Kidney epithelial cell (primary cell): ENCODE measurements around a stretch of chr7.

GRCh38 chr7:151461814-151462398, 22.0 kb upstream of the CRYGN start:
- RAMPAGE, long total RNA: no peak
- RRBS: no CpG with 5 or more reads among the region's 4 CpGs

- RAMPAGE, long total RNA: start-site peak on the minus strand at chr7:151519602-151519662, 683 and 184 reads in 2 replicates
- RRBS: 1% methylated on average over 46 of the region's 135 CpGs
Observed at GRCh38 chr7:151518732-151519822, 618 bp downstream of the RHEB start.

- RAMPAGE, long total RNA: no peak
- RRBS: under 1% methylated on average over 17 of the region's 52 CpGs
Observed at GRCh38 chr7:151631459-151632053, 111.9 kb upstream of the RHEB start.

DNA sequence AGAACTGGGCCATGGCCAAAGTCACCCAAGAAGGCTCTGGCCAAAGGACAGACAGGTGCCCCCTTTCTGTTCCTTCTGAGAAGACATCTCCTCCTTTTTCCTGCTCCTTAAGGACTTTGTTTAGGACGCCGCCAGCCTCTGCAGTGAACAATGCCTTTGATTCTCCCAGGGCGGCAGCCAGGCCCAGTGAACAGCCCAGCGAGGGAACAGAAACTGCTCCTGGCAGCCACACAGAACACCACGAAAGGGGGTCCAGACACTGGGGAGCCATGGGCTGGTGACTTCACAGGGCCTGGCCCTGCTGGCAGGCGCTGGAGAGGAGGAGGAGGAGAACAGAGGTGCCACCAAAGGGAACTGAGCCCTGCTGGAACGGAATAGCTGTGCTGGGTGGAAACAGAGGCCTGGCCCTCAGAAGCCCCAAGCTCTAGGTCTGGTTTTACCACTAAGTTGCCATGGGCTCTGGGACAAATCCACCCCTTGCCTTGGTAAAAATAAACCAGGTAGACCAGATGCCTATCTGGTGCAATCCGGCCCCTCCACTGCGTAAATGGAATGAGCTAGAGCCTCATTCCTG, 163.3 kb upstream of the RHEB start:
- RAMPAGE, long total RNA: no peak
- RRBS: no CpG with 5 or more reads among the region's 9 CpGs

- RAMPAGE, long total RNA: no peak
- RRBS: 100% methylated on average over 1 of the region's 14 CpGs
Observed at GRCh38 chr7:151710016-151710396, 166.9 kb downstream of the PRKAG2 start.

DNA sequence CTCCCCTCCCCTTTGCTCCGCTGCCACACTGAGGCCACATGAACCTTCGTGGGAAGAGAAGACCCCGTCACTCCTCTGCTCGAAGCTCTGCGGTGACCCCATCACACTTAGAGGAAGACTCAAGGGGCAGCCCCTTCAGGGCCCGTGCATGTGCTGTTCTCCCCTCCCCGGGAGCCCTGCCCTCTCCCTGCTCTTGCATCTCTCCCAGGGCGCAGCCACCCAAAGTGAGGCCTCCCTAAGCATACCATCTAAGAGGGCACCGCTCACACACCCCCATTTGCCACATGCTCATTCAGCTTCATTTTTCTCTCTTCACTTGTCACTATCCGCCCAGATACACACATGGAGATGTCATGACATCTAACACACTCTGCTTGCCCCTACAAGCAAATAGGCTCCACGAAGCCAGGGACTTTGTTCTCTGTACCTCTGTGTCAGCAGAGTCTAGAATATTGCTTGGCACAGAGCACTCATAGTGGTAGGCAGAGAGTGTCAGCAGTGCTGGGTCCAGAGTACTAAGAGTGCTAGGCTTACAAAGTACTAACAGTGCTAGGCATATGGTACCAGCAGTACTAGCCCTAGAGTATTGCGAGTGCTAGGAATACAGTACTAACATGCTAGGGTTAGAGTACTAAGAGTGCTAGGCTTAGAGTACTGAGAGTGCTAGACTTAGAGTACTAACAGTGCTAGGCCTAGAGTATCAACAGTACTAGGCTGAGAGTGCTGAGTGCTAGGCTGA, 166.3 kb downstream of the PRKAG2 start:
- RAMPAGE, long total RNA: no peak
- RRBS: no CpG with 5 or more reads among the region's 12 CpGs

DNA sequence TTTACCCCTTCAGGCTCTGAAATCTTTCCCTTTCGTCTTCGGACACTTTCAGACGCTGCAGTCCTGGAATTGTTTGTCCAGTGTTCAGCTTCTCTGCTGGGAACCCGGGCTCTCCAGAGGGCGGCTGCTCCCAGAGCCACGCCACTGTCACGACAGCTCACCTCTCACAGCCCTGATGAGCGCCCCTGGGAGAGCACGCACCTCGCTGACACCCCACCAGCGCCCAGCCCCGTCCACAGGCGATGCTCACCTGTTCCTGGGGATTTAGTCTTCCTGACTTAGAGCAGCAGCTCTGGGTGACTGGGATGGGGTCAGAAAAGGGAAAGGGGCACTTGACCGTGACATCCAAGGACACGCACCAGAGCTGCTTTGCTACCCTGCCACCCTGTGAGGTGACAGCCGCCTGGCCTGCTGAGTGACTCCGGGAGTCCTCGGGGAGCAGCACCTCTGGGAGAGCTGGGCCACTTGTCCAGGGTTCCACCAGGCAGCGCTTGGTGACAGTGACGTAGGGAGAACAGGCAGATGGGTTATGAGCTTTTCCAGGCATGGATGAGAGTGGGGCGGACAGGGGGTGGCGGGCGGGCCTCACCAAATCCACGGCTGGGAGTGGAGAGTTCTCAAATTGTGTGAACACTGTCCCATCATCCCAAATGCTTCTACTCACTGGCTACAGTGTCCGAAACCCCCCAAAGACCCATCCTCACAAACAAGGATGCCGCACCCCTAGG, 148.2 kb downstream of the PRKAG2 start:
- RAMPAGE, long total RNA: no peak
- RRBS: no CpG with 5 or more reads among the region's 26 CpGs

DNA sequence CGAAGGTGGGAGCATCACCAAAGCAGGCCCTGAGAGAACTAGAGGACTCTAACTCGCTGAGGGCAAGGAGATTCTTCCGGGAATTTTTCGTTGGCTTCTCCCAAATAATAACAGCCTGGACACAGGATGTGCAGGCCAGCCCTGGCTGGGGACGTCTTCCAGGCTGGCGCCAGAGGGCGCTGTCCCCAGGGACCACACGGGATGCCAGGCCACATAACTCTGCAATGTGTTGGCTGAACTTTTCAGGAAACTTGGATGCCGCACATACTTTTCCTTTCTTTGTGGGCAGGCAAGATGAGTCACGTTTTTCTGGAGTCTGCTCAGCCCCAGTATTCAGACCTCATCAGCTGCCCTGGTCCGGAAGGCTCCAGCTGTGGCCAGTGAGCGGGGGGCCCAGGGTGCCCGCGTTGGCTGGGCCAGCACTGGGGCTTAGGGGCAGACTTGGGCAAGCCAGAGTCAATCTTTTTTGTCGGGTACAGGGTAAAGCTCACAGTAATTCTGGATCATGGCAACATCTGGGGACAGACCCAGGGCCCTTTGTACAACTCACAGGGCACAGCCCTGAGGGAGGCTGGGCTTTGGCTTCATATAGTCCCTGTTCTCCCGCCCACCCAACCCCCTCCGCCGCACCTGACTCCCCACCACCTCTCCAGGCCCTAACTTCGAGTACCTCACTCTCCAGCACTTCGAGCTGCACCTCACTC, 122.7 kb downstream of the PRKAG2 start:
- RAMPAGE, long total RNA: no peak
- RRBS: no CpG with 5 or more reads among the region's 20 CpGs

- RAMPAGE, long total RNA: no peak
- RRBS: 67% methylated on average over 4 of the region's 16 CpGs
Observed at GRCh38 chr7:151790824-151791489, 86.0 kb downstream of the PRKAG2 start.

GRCh38 chr7:151813911-151815133, 62.6 kb downstream of the PRKAG2 start:
- RAMPAGE, long total RNA: no peak
- RRBS: no CpG with 5 or more reads among the region's 24 CpGs

DNA sequence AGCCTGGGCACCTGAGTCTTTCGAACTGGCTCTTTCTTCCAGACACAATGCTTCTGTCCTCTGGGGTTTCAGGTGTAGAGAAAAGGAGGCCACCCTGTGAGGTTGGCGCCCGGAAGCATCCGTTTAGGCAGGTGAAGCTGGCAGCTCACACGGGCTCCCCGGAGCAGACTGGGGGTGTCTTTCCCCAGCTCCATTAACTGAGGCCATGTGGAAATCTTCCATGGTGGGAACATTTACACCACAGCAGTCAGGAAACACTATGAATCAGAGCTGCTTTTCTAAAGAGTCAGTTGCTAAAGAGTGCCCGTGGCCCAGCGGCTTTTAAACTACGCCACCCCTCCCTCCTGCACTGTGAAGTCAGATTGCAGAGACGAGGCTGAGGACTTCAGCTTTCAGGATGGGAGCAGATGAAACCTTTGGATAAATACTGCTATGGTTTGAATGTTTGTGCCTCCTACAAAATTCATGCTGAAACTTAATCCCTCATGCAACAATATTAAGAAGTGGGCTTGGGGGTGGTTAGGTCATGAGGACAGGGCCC, 29.1 kb downstream of the PRKAG2 start:
- RAMPAGE, long total RNA: no peak
- RRBS: 94% methylated on average over 4 of the region's 10 CpGs

DNA sequence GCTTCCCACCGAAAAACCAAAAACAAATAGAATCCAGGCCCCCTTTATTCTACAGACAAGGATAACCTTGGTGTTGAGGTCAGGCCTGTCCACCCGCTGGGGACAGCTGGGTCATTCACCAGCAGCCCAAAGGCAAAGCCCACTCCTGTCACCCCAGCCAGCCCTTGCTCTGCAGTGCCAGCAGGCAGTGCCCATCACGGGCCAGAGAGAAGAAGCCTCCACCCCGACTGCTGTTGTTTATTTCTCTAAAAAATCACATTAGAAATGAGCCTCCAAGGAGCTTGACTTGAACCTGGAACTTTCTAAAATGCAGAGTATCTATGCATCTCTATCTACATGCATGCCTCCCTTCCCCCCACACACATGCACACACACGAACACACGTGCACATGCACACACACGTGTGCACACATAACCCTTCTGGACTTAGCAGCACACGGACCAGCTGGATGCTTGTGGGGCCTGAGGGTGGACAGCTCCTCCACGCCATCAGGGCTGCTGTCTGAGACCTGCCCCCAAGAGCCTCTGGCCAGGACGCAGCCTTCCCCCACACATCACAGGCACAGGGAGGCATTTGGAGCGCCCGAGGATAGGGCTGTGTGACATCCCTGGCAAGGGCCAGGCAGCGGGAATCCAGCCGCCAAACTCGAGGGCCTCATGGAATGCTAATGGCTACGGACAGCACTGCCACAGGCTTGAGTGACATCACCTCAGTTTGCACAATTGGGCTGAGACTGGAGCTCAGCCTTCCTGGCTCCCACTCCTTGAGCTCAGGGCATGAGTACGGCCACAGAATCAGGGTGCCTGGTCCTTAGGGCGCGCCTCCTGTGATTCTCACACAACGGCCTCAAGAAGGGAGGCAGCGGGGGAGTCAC, 22.7 kb downstream of the PRKAG2 start:
- RAMPAGE, long total RNA: no peak
- RRBS: no CpG with 5 or more reads among the region's 21 CpGs

DNA sequence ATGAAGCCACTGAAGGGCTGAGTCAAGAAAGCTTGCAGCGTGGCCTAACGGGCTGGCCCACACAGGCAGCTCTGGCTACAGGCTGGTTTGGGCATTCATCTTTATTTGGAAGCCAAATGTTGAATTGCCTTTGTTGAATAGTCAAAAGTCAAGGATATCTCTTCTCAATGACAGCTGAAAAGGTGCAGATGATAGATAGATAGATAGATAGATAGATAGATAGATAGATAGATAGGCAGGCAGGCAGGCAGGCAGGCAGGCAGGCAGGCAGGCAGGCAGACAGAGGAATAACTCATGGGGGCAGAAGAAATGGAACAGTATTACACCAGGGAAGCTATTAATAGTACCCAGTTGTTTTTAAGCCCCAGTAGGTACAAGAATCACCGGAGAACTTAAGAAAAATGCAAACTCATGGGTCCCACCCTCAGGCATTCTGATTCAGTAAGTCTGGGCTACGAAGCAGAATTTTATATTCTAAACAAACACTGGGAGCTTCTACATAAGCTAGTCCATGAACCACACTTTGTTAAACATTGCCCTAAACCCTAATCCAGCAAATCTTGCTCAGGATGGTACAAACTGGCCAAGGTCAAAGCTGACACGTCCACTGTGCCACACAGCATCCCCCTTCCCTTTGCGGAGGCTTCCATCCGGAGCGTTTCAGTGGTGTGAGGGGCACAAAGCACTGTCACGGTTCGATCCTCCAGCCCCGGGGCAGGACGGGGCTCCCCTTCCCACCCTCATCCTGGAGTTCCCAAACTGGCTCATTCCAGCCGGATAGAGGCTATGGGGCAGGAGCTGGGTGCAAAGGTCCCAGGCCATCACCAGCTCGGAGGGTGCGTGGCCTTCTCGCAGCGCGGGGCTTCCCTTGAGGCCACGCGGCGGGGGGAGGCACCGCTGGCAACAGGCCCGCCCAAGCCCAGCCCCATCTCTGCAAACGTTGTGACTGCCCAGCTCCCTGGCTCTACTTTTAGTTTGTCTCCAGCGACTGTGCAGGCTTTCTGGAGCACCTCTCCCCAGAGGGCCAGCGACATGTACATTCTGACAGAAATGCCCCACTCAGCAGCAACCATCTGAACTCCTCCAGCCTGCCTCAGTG, 6.6 kb downstream of the PRKAG2 start:
- RAMPAGE, long total RNA: no peak
- RRBS: 44% methylated on average over 7 of the region's 26 CpGs

- RAMPAGE, long total RNA: no peak
- RRBS: no CpG with 5 or more reads among the region's 17 CpGs
Observed at GRCh38 chr7:151878003-151878359, 1.1 kb upstream of the PRKAG2 start.

- RAMPAGE, long total RNA: no peak
- RRBS: 94% methylated on average over 2 of the region's 26 CpGs
Observed at GRCh38 chr7:151925353-151926515, 30.5 kb upstream of the GALNTL5 start.

- RAMPAGE, long total RNA: no peak
- RRBS: no CpG with 5 or more reads among the region's 6 CpGs
Observed at GRCh38 chr7:152082103-152082745, 56.8 kb downstream of the GALNT11 start.

DNA sequence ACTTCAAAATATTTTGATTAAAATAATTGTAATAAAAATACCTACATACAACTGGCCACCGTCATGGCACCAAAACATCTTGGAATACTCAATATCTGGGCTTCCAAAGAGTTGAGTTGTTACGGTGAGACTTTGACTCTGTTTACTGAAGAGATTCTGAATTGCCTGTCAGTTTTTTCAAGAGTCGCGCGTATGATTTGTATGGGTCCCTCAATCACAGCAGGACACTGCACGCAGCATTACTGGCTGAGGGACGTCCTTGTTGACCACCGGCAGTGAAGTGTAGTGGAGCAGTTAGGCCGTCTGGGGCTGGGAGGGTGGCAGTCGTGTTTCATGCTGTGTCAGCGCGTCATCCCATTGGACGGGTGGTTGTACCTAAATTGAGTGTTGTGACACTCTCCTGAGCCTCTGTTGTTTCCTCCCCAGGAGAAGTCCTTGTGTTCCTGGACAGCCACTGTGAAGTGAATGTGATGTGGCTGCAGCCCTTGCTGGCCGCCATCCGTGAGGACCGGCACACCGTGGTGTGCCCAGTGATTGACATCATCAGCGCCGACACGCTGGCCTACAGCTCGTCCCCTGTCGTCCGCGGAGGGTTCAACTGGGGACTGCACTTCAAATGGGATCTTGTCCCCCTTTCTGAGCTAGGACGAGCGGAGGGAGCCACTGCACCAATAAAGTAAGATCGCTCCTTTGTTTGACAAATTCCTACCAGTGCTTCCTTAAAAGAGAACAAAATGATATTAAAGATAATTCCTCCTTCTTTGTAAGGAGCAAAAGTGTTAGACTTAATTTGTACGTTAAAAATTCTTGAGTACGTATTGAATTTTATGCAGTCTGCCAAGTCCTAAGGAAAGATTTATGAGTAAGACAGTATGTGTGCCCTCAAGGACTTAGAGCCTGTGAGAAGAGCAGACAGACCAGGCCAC, 82.4 kb downstream of the GALNT11 start:
- RAMPAGE, long total RNA: no peak
- RRBS: no CpG with 5 or more reads among the region's 29 CpGs

DNA sequence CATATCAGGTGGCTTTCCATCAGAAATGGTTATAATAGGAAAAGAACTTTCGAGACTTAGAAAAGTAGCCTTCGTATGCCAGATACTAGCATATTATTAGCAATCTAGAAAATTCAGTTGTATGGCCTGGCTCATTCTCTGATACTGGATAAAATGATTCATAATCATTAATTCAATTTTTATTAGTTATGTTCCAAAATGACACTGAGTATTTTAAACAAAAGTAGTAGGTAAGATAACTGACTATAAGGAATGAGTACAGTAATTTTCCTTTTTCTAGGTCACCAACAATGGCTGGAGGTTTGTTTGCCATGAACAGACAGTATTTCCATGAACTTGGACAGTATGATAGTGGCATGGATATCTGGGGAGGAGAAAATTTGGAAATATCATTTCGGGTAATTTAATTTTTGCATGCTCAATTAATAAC, 84.8 kb downstream of the GALNT11 start:
- RAMPAGE, long total RNA: no peak
- RRBS: no CpG with 5 or more reads among the region's 3 CpGs

DNA sequence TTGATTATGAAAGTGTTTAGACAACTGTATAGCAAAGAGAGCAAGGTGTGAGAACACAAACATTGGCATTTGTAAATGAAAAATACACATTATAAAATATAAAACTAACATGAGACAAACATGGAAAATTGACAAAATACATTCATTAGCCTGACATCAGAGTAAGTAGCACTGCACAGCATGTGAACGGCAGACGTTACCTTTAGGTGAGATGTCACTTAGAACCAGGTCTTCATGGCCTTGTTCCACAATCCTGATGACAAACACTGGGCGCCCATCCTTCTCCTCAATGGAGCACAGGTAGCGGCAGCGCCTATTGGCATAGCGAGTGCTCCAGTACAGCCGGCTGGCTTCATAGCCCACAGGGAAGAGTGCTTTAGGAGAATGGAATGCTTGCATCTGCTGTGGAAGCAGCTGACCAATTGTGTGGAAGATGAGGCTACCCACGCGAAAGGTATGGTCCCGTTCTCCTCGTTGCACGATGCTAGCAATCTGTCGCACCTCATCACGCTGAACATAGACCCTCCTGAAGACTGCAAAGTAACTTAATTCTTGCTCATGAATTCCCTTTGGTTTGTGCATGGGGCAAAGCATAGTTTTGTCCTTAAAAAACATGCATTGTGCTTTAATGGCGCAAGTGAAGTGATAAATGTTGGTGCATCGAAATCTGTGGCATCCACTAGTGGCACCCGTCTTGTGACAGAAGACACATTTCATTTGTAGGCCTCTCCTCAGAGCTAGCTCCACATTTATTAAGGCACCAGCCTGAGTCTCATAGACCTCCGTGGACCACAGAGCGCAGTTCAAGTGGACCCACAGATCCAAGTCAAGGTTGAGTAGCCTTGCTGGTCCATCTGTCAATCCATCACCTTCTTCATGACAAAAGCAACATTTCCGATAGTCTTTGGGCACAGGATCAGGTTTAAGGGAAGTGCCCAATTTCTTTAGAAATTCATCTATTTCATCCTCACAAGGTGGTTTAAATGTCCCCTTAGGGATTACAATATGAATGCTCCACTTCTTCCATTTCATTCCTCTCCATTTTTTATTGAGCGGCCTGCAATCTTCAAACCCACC, 122.7 kb downstream of the GALNT11 start:
- RAMPAGE, long total RNA: no peak
- RRBS: no CpG with 5 or more reads among the region's 21 CpGs

DNA sequence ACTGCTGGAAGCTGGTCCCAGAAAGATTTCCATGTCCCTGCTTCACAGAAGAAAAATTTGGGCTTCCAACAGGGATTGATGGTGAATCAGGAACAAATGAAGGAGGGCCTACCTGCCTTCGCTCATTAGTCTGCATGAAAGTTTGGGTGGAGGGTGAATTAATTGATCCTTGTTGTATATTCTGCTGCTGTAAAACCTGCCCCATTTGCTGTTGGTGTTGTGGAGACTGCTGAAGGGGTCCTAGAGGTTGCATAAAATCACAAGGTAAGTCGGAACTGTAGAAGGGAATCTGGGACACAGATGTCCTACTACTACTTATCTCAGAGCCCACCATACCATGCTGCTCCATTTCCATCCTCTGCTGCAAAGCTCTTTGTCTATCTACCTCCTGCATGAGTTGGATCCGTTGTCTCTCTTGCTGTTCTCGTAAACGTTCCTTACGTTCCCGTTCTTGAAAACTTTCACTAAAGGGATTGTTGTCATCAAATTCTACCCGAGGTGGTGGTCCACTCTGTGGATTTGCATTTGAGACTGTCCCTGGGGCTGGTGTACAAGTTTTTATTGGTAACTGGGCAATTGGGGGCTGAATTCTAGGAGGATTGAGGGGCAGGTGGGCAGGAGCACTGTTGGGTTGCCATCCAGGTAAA, 137.6 kb downstream of the GALNT11 start:
- RAMPAGE, long total RNA: no peak
- RRBS: no CpG with 5 or more reads among the region's 8 CpGs